M059J (cell line): ENCODE measurements around a stretch of chr17.

GRCh38 chr17:2137246-2137730 is 82.4 kb downstream of the HIC1 start:
- RAMPAGE, long total RNA, result no peak

- RAMPAGE, long total RNA, result no peak
Measured at GRCh38 chr17:2189145-2189615, 114.4 kb downstream of the SMG6 start.

- RAMPAGE, long total RNA, result no peak
Measured at GRCh38 chr17:2329034-2329687, 7.1 kb downstream of the TSR1 start.

DNA sequence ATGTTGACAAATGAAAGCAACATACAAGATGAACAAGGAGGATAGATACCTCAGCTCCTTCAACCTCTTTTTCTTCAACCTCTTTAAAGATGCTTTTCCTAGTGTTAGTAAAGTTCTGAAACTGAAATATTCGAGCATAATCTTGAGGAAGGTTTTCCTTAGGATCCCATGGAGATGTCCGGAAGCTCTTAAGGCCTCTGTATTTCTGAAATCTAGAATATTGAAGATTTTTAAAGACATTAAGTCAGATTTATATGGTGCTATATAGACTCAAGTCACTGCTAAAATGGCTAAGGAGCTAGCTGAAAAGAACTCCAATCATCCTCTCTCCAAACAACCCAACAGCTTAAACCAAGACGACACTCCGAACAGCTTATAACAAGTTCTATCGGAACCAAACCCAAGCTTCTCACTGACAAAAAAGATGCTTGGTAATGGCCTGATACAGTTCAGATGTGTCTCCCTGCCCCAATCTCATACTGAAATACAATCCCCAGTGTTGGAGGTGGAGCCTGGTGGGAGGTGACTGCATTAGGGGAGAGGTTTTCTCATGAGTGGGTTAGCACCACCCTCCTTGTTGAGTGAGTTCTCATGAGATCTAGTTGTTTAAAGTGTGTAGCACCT is 5.2 kb downstream of the TSR1 start:
- RAMPAGE, long total RNA, result no peak

- RAMPAGE, long total RNA, result no peak
Measured at GRCh38 chr17:2332755-2333374, 3.4 kb downstream of the TSR1 start.

DNA sequence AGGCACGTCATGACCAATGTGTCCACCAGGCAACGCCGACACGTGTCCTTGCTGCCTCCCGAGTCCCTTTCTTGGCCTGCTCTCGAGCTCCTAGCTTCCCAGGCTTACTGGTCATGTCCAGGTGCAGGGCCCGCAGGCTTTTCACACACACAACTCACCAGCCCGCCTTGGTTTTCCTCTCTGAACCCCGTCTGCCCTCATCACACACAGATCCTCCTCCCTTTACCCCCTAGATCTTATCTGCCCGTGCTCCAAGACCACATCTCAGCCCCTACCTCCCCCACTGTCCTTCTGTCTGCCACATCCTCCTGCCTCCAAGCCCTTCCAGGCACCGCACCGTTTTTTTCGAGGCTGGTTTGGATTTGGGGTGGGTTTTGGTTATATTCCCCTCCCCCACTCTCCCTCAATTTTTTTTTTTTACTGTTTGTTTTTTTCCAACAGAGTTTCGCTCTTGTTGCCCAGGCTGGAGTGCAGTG is 12.0 kb downstream of the MNT start:
- RAMPAGE, long total RNA, result no peak

GRCh38 chr17:2419505-2419828 is 18.6 kb upstream of the MNT start:
- RAMPAGE, long total RNA, result no peak

- RAMPAGE, long total RNA, result no peak
Measured at GRCh38 chr17:2602104-2602492, 8.6 kb downstream of the PAFAH1B1 start.

GRCh38 chr17:2685806-2686570 is 25.6 kb downstream of the CLUH start:
- RAMPAGE, long total RNA, result no peak

DNA sequence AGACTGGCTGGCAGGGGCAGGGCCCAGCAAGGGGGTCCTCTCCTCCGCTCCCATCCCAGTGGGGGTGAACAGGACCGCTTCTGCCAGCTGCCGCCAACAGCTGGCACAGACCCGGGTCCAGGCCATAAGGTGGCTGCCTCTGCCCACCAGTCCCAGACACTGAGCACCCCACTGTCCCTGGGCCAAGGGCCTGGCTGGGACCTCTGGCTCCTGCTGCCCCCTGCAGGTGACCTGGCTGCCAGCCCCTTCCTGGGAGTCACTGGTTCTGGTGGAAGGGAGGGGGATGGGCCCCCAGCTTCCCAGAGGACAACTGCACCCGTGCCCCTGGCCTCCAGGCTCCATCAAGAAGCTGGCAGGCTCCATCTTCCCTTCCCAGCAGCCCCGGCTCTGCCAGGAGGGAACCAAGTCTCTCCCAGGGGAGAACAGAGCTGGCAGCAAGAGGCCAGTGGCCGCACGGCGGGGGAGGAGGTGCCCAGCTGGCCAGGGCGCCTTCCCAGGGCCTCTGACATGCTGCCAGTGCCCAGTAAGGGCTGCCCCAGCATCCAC is 3.9 kb downstream of the CLUH start:
- RAMPAGE, long total RNA, result no peak

DNA sequence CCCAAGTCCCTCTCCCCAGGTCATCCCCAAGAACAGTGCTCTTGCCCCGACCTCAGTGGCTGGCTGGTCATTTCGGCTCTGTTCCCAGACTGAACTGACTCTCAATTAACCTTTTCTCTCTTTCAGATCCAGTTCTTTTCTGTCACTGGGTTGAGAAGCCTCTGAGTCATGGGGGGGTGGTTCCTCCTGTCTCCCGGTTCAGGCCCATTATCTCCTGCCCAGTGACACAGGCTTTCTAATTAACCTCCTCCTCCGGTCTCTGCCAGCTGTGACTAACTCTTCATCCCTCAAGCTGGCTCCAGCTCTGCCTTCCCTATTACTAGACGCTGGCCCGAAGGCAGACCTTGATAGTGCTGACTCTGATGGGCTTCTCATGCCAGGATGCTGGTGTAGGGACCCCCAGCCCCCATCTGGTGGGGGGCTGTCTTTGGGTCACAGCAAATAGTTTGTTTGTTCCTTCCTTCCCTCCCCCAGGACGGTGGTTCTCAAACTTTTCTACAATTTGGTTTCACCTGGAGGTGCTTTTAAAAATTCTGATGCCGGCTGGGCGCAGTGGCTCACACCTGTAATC is 16.0 kb downstream of the RAP1GAP2 start:
- RAMPAGE, long total RNA, result no peak

GRCh38 chr17:2813974-2815485 is 18.3 kb downstream of the RAP1GAP2 start:
- RAMPAGE, long total RNA, result no peak

- RAMPAGE, long total RNA, result no peak
Measured at GRCh38 chr17:2955176-2955705, 108.2 kb downstream of the OR1D5 start.

GRCh38 chr17:2998123-2998870 is 65.1 kb downstream of the OR1D5 start:
- RAMPAGE, long total RNA, result no peak

DNA sequence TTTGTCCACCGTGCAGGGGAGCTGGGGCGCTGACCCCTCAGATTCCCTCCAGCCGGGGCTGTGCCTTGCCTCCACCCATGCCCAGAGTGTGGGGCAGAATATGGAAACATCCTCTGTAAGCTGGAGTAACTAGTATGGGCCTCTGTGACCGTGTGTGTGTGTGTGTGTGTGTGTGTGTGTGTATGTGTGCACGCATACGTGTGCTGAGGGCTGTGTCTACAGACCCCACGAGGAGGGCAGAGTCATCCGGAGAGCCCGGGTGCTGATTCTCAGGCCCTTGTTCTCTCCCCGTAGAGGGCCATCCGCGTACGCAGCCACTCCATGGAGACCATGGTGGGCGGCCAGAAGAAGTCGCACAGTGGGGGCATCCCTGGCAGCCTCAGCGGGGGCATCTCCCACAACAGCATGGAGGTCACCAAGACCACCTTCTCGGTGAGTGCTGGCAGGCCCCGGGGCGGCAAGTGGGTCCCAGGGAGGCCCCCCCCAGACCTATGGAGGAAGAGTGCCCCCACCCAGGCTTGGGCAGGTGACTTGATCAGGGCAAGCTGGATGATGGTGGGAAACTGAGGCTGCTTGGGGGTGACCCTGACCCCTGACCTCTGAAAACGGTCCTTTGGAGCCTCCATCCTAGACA is 45.5 kb downstream of the OR1D5 start:
- RAMPAGE, long total RNA, result no peak

DNA sequence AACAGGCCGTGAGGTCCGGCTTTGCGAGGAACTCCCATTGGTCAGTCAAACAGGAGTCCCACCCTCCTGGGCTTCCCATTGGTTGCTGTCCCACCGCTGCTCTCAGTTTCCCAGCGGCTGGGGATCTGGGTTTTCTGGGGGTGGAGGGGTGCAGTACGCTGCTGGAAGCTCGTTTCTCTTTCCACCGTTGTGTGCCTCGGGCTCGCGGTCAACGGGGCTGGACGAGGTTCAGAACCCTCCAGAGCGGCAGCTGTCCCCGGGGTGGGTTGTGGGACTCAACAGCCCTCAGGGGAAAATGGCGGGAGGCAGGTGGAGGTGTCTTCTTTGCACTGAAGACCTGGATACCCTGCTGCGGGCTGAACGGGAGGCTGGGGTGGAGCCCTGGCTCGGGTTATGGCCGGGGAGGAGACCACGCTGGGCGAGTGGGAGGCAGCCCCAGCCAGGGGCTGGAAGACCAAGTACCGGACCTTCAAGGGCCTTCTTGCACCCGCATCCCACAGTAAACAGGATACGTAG is 14.3 kb downstream of the OR1D5 start:
- RAMPAGE, long total RNA, result no peak

DNA sequence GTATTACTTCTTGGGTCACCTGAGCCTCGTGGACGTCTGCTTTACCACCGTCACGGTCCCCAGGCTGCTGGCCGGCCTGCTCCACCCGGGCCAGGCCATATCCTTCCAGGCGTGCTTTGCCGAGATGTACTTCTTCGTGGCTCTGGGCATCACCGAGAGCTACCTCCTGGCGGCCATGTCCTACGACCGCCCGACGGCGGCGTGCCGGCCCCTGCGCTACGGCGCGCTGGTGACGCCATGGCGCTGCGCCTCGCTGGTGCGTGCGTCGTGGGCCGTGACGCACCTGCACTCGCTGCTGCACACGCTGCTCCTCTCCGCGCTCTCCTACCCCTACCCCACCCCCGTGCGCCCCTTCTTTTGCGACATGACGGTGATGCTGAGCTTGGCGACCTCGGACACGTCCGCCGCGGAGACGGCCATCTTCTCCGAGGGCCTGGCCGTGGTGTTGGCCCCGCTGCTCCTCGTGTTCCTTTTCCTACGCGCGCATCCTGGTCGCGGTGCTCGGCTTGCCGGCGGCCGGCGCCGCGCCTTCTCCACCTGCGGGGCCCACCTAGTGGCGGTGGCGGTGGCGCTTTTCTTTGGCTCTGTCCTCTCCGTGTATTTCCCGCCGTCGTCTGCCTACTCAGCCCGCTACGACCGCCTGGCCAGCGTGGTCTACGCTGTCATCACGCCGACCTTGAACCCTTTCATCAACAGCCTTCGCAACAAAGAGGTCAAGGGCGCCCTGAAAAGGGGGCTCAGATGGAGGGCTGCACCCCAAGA is 557 bp downstream of the OR1R1P start:
- RAMPAGE, long total RNA, result no peak

GRCh38 chr17:3512804-3513351 is 37.1 kb downstream of the ASPA start:
- RAMPAGE, long total RNA, result no peak

DNA sequence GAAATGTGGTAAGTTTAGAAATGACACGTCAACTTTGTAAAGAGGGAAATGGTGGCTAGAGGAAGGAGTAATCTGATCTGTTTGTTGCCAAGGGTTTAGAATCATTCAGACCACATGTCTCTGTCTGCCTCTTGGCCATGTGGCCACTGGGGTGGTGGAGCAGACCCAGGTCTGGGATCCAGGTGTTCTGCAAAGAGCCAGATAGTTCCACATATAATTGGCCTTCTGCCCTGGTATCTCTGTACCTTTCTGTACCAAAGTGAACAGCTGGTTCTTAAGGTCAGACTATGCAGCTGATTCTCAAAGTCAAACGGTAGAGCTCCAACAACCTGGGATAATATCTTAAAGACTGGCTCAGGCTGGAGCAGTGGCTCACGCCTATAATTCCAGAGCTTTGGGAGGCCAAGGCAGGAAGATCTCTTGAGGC is 3.7 kb downstream of the CTNS start:
- RAMPAGE, long total RNA, result no peak

DNA sequence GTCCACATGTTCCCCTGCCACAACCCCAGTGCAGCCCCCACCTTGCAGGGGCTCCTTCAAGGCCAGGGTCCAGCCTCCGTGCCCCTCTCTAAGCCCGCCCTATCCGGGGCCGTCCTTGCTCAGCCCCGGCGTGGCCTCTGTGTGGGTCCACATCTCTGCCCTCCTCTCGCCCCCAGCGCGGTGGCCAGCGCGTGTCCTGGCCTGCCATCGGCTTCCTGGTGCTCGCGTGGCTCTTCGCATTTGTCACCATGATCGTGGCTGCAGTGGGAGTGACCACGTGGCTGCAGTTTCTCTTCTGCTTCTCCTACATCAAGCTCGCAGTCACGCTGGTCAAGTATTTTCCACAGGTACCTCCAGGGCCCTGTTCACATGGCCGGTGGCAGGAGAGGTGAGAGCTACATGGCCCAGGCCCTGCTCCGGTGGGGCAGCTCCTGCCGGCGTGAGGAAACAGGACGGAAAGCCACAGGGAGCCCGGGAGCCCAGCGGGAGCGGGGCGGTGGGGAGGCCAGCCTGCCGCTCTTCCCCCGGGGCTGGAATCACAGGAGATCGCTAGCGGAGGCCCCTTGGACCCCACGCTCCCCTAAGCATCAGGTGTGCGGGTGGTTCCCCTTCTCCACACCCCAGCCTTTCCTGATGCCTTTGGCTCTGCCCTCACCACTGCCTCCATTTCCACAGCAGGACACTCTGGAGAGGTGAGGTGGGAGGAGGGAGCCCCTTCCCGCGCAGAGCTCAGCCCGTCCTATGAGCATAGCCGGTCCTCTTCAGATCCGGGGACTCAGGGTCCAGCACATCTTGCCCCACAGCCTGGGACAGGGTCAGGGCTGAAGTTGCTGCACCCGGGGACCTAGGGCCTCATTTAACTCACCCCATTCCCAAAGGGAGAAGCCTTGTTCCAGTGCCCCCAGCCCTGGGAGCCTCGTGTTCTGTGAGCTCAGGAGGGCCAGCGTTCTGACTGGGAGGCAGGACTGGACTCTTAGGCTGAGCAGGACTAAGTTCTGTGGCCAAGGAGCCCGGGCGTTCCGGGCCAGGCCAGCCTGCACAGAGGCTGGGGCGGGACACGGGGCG is 10.2 kb downstream of the TAX1BP3 start:
- RAMPAGE, long total RNA, result no peak